Endometrial microvascular endothelial cells (primary cell): ENCODE results near the genes RPS5 and SLC27A5.

GRCh38 chr19:58386245-58387386 is at the start of gene RPS5:
Gene RPS5, plus strand, starts transcription at chr19:58387269.
- RAMPAGE, long total RNA: start-site peak on the plus strand at chr19:58387269-58387318, 1,735 and 1,839 reads in 2 replicates

GRCh38 chr19:58470784-58471273 is 3.9 kb downstream of the ZNF324 start:
- RAMPAGE, long total RNA: no peak

GRCh38 chr19:58472070-58472859 is 3.9 kb upstream of the ZNF446 start:
- RAMPAGE, long total RNA: no peak

DNA sequence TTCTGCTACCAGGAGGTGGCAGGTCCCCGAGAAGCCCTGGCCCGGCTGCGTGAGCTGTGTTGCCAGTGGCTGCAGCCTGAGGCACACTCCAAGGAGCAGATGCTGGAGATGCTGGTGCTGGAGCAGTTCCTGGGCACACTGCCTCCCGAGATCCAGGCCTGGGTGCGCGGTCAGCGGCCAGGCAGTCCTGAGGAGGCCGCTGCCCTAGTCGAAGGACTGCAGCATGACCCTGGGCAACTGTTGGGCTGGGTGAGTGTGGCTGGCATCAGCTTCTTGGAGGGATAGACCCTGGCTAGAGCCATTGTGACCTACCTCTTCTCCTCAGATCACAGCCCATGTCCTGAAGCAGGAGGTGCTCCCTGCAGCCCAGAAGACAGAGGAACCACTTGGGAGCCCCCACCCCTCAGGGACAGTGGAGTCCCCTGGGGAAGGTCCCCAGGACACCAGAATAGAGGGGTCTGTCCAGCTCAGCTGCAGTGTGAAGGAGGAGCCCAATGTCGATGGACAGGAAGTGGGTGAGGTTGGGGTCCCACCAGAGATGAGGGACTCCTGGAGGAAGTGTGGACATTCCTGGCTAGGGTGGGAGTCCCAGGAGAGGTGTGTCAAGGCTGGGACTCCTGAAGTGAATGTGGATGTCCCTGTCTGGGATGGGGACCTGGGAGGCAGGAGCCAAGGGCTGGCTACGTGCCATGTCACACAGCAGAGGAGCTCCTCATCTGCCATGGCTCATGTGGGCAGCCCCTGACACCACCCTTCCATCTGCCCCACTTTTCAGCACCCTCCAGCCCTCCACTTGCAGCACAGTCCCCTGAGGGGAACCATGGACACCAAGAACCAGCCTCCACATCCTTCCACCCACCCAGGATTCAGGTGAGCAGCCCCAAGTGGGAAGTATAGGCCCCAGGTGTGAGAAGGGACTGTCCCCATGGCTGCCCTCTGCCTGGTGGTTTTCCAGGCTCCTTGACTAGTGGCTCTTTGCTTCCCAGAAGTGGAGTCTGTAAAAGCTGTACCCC is 1.5 kb downstream of the ZNF446 start:
- RAMPAGE, long total RNA: no peak

- RAMPAGE, long total RNA: no peak
These were observed 1.2 kb downstream of the SLC27A5 start for GRCh38 chr19:58510495-58511096.

DNA sequence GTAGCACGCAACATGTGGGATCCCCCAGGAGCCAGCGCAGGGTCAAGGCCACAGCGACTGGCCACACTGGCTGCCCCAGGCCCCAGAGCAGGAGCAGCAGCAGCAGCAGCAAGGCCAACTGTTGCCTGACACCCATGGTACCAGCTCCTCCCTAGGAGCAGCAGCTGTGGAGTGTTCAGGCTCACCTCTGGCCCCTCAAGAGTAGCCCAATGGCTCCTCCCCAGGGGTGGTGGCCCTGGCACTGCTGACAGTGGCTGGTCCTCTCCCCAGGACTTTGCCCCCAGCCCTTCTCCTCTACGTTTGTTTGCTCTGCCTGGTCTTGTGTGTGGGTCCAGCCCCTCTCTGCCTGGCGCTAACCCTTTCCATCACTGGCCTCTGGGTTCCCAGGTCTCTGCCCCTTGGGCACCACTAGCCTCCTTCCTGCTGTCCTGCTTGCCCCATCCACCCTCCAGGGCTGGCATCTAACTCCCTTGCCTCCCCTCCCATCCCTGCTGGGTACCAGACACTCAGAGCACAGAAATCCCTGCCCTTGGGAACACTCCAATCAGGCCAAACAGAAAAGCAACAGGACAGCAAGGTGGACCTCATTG is at the start of gene SLC27A5:
SLC27A5 (minus strand) TSS at position 173 of the 590 bp plus-strand sequence.
- RAMPAGE, long total RNA: no peak

- RAMPAGE, long total RNA: no peak
These were observed 2.0 kb upstream of the SLC27A5 start for GRCh38 chr19:58513548-58514448.

- RAMPAGE, long total RNA: no peak
These were observed 2.7 kb downstream of the ZBTB45 start for GRCh38 chr19:58516959-58517338.

GRCh38 chr19:58545666-58546193 is 1.9 kb downstream of the TRIM28 start:
- RAMPAGE, long total RNA: no peak

GRCh38 chr19:58546194-58547286 is 2.7 kb downstream of the TRIM28 start:
- RAMPAGE, long total RNA: no peak

DNA sequence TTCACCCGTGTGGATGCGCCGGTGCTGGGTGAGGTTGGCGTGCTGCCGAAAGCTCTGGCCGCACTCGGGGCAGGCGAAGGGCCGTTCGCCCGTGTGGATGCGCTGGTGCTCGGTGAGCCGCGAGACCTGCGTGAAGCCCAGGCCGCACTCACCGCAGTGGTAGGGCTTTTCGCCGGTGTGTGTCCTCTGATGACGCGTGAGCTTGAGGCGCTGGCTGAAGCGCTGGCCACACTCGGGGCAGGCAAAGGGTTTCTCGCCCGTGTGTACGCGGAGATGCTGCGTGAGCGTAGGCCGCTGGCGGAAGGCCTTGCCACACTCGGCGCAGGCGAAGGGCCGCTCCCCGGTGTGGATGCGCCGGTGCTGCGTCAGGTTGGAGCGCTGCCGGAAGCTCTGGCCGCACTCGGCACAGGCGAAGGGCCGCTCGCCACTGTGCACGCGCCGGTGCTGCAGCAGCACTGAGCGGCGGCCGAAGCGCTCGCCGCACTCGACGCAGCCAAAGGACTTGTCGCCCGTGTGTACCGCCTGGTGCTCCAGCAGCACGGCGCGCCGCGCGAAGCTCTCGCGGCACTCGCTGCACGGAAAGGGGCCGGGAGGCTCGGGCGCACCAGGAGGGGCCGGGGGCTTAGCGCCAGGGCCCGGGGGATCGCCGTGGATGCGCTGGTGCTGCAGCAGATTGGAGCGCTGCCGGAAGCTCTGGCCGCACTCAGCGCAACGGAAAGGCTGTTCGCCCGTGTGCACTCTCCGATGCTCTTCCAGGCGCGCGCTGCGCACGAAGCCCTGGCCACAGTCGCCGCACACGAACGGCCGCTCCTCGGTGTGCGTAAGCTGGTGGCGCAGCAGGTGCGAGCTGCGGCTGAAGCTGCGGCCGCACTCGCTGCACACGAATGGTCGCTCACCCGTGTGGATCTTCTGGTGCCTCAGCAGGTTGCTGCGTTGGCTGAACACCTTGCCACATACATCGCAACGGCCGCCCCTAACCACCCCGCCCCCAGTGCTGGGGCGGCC is 4.1 kb upstream of the UBE2M start:
- RAMPAGE, long total RNA: no peak

GRCh38 chr19:58571598-58572040 is 1.5 kb downstream of the MZF1 start:
- RAMPAGE, long total RNA: no peak